Endothelial cell of umbilical vein (primary cell): ENCODE measurements around a stretch of chr18.

DNA sequence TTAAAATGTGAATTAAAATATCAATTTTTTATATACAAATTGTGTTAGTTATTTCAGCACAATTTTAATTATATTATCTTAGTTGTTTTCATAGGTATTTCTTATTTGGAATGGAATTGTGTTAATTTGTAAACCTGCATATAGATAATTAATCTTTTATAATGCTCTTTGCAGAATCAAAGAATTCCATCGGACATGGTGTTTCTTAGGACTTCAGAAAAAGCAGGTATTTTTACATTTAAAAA, 85.1 kb downstream of the ATP9B start:
- PRO-cap: no peak
CAGE:
- cytosol, long polyA minus RNA: no peak
- cytosol, long polyA plus RNA: no peak
- long polyA plus RNA: no peak
- nucleus, long polyA minus RNA: no peak
- nucleus, long polyA plus RNA: no peak

DNA sequence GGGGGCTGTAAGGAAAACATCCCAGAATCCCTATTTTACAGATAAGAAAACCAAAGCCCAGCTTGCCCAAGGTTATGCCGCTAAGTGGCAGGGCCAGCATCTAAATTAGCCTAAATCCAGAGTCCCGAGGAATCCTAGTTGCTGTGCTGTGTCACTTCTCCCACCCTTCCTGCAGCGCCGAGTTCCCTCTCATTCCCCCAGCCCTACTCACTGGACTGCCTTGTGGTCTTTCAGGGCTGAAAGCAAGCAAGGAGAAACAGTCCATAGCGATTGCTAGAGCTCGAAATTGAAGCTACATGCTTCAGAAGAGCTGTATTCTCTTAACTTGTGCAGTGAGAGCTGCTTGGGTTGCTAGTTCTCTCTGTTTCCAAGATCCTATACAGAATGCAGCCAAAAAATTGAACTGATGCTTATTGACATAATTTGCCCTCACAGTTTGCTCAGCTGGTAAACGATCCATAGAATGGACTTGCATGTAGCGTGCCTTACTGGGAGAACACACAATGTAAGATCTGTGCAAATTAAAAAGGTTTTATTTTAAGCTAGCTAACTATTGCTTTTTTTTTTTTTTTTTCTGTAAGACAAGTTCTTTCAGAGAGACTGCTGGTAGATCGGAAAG, 143.4 kb upstream of the NFATC1 start:
- PRO-cap: no peak
CAGE:
- cytosol, long polyA minus RNA: no peak
- cytosol, long polyA plus RNA: no peak
- long polyA plus RNA: no peak
- nucleus, long polyA minus RNA: no peak
- nucleus, long polyA plus RNA: no peak

DNA sequence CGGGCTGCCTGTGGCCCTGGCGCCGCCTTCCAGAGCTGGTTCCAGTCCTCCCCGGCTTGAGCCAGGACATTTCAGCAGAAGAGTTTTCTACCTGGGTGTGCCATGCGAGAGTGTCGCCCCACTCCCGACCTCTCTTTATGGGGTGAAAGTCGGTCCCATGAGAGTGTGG, 5.7 kb downstream of the NFATC1 start:
- PRO-cap: no peak
CAGE:
- cytosol, long polyA minus RNA: no peak
- cytosol, long polyA plus RNA: no peak
- long polyA plus RNA: no peak
- nucleus, long polyA minus RNA: no peak
- nucleus, long polyA plus RNA: no peak

DNA sequence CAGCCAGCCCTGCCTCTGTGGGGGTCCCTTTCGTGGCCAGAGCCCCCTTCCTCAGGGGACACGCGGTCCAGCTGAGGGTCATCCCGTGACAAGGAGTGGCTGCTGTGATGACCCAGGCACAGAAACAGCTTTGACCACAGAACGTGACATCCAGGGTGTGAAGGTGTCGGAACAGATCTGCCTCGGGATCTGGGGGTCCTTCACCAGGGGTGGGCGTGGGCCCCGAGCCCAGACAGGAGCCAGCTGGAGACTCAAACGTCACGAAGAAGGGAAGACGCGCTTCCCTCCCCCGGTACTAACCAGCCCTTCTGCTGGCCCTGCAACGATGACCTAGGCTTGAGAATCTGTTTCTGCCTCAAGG, 75.9 kb downstream of the NFATC1 start:
- PRO-cap: no peak
CAGE:
- cytosol, long polyA minus RNA: no peak
- cytosol, long polyA plus RNA: no peak
- long polyA plus RNA: no peak
- nucleus, long polyA minus RNA: no peak
- nucleus, long polyA plus RNA: no peak

GRCh38 chr18:79485788-79486358, 90.1 kb downstream of the NFATC1 start:
- PRO-cap: bidirectional peak, plus-strand start at chr18:79486105, minus-strand start at chr18:79486040
CAGE:
- cytosol, long polyA minus RNA: start-site peak on the plus strand at chr18:79486143-79486316, 5 reads
- cytosol, long polyA plus RNA: no peak
- long polyA plus RNA: no peak
- nucleus, long polyA minus RNA: no peak
- nucleus, long polyA plus RNA: no peak

DNA sequence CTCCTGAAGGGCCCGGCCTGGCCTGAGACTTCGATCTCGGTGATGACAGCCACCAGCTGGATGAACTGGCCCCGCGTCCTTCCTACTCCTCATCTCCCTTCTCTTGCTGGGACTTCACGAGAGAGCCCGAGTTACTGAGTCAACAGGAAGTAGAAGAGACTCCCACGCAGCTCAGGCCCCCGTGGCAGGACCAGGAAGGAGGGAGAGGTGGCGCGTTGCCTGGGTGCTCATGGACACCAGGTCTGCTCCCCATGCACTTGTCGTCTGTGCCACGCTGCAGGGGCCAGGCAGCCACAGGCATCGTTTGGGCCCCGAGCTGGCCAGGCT, 101.8 kb upstream of the CTDP1 start:
- PRO-cap: no peak
CAGE:
- cytosol, long polyA minus RNA: no peak
- cytosol, long polyA plus RNA: no peak
- long polyA plus RNA: no peak
- nucleus, long polyA minus RNA: no peak
- nucleus, long polyA plus RNA: no peak

GRCh38 chr18:79588508-79589522, 90.8 kb upstream of the CTDP1 start:
- PRO-cap: no peak
CAGE:
- cytosol, long polyA minus RNA: no peak
- cytosol, long polyA plus RNA: no peak
- long polyA plus RNA: no peak
- nucleus, long polyA minus RNA: no peak
- nucleus, long polyA plus RNA: no peak

DNA sequence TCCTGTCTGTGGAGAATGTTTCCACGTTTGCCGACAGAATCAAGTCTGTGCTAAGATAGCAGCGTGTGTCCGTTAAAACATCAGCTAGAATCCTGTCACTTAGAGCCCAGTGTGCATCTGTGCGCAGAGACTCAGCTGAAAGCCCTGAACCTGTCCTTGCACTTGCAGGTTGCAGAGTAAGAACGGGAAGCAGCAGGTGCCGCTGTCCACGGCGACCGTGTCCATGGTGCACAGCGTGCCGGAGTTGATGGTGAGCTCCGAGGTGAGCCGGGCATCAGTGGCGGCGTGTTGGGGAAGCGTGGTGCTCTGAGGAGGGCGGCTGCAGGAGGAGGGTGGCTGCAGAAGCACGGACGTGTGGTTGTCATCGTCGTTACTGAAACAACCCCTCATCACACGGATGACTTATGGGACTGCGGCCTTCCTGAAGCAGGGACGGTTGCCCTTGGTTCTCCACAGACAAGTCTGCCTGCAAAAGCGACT, 16.2 kb downstream of the CTDP1 start:
- PRO-cap: no peak
CAGE:
- cytosol, long polyA minus RNA: no peak
- cytosol, long polyA plus RNA: no peak
- long polyA plus RNA: no peak
- nucleus, long polyA minus RNA: no peak
- nucleus, long polyA plus RNA: no peak

DNA sequence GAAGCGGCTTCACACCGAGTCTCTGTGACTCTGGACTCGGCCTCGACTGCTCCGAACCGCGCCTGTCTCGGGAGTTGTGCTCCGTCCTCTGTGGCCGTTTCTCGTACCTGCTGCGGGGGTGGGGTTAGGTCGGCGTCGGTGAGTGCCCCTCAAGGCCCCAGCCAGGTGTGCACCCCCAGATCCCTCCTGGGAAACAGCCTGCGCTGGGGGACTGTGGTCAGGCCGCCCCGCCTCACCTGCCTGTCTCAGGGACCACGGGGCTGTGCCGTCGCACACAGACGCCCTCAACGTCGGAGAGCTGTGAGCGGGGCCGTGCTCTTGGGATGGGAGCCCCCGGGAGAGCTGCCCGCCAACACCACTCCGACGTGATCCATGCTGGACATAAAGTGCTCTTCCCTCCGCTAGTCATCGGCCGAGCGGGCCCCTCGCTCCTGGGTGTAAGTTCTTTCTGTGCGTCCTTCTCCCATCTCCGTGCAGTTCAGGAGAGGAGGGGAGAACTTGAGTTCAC, 55.6 kb downstream of the CTDP1 start:
- PRO-cap: no peak
CAGE:
- cytosol, long polyA minus RNA: no peak
- cytosol, long polyA plus RNA: no peak
- long polyA plus RNA: no peak
- nucleus, long polyA minus RNA: no peak
- nucleus, long polyA plus RNA: no peak

GRCh38 chr18:79856598-79856945, 58.8 kb downstream of the KCNG2 start:
- PRO-cap: no peak
CAGE:
- cytosol, long polyA minus RNA: no peak
- cytosol, long polyA plus RNA: no peak
- long polyA plus RNA: no peak
- nucleus, long polyA minus RNA: no peak
- nucleus, long polyA plus RNA: no peak

GRCh38 chr18:79899905-79900381, 51.5 kb downstream of the SLC66A2 start:
- PRO-cap: no peak
CAGE:
- cytosol, long polyA minus RNA: no peak
- cytosol, long polyA plus RNA: no peak
- long polyA plus RNA: no peak
- nucleus, long polyA minus RNA: no peak
- nucleus, long polyA plus RNA: no peak

DNA sequence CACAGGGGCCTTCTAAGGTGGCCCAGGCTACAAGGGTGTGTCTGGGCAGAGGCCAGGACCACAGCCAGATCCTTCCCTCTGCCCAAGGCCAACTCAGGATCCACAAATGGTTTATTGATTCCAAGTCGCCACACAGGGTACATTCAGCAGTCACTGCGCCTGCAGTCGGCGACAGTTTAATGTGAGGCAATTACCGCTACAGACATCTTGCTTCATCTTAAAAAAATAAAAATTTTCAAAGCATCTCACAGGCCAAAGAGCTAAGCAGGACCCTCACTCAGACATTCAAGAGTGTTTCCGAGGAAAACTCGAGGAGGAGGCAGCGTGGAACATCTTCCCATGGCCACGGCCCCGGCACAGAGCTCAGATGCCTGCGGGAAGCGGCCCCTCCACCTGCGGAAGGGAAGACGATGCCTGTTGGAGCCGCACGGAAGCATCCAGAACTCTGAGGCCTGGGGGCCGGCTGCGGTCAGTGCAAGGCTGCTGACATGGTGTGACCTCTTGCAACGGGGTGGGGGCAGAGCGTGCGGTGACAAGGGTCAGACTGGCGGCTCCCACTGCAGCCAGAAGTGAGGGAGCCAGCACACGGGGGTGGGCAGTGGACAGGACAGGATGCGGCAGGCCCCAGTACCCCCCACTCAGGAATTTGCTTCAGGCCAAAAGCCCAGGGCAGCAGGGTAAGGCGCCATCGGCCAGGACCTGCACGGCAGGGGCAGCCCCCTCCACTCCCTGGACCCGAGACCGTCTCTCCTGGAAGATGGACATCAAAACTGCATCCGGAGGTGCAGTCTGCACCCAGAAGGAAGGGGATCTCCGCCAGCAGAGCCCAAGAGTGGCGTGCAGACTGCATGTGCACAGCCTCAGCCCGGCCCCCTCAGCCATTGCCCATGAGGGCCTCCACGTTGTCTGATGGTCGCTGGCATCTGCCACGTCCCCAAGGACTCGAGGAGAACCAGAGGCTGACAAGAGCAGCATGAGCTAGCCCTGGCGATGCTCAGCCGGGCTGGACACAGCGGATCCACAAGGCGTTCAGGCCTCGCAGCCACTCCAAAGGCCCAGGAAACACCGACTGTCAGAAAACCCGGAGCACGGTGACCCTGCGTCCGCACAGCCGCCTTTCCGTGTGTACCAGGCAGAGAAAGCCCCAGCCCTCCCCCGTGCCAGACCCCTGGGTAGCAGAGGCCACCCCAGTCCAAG, 48.7 kb downstream of the SLC66A2 start:
- PRO-cap: no peak
CAGE:
- cytosol, long polyA minus RNA: no peak
- cytosol, long polyA plus RNA: start-site peak on the minus strand centred at position 236 of the sequence, 85 bp wide, 213 and 131 reads in 2 replicates; start-site peak on the minus strand centred at position 365 of the sequence, 63 bp wide, 167 and 28 reads in 2 replicates
- long polyA plus RNA: no peak
- nucleus, long polyA minus RNA: no peak
- nucleus, long polyA plus RNA: no peak

- PRO-cap: no peak
CAGE:
- cytosol, long polyA minus RNA: no peak
- cytosol, long polyA plus RNA: no peak
- long polyA plus RNA: no peak
- nucleus, long polyA minus RNA: no peak
- nucleus, long polyA plus RNA: no peak
Observed at GRCh38 chr18:79905398-79905710, 46.1 kb downstream of the SLC66A2 start.

DNA sequence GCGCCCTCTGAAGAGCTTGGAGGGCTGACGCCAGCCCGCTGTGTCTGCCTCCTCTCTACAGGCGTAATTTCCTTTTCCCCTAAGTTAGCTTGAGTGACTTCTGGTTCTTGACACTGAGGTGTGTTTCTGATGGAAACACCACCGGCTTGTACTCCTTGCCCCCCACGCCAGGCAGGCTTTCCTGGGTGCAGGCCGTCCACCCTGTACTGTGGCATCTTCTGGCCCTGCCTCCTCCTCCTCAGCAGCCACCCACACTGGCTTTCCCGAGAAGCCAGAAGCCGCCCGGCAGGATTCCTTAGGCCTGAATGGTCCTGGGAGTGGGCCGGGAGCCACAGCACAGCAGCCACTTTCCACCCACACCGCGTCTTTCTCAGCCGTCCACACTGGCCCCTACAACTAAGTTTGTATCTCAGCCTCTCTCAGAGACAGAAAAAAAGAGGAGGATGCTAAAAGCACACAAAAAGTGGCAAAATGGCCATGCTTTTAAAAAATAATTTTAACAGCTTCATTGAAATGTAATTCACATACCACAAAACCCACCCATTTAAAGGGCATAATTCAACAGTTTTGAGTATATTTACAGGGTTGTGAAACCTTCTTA, 2.1 kb upstream of the HSBP1L1 start:
- PRO-cap: no peak
CAGE:
- cytosol, long polyA minus RNA: no peak
- cytosol, long polyA plus RNA: no peak
- long polyA plus RNA: no peak
- nucleus, long polyA minus RNA: no peak
- nucleus, long polyA plus RNA: no peak

- PRO-cap: no peak
CAGE:
- cytosol, long polyA minus RNA: start-site peak on the minus strand at chr18:79973469-79973831, 16 reads
- cytosol, long polyA plus RNA: no peak
- long polyA plus RNA: no peak
- nucleus, long polyA minus RNA: no peak
- nucleus, long polyA plus RNA: no peak
Observed at GRCh38 chr18:79973479-79974089, 9.1 kb downstream of the HSBP1L1 start.

GRCh38 chr18:79986624-79987369, 1.6 kb downstream of the TXNL4A start:
- PRO-cap: no peak
CAGE:
- cytosol, long polyA minus RNA: no peak
- cytosol, long polyA plus RNA: no peak
- long polyA plus RNA: no peak
- nucleus, long polyA minus RNA: start-site peak on the minus strand at chr18:79986903-79986970, 18 reads; start-site peak on the minus strand at chr18:79987116-79987155, 19 reads
- nucleus, long polyA plus RNA: no peak

DNA sequence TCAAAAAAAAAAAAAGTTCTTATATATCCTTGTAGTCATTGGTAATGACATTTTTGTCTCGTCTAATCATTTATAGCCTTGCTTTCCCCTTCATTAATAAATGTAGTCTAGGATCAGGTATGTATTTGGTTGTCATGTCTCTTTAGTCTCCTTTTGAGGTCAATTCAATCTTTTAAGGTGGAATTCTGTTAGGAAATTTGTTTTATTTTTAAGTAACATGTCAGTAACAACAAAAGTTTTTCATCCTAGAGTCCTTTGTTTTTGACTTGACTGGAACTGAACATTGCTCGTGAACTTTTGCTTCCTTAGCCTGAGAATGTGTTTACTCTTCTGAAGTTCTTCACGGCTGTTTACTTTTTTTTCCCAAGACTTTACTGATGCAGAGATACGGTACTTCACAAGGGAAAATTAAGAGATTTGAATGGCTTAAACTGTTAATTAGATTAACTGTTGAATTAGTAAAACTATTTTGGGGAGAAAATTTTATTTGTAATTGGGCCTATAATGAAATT, 9.4 kb downstream of the ADNP2 start:
- PRO-cap: no peak
CAGE:
- cytosol, long polyA minus RNA: no peak
- cytosol, long polyA plus RNA: no peak
- long polyA plus RNA: no peak
- nucleus, long polyA minus RNA: no peak
- nucleus, long polyA plus RNA: no peak